Cerebral cortex (tissue), 2 donors: ENCODE data around the genes TBCA and LHFPL2.

- PRO-cap, 2 experiments = no peak in any of the 2 experiments
Observed at GRCh38 chr5:76735412-76736011, 19.6 kb downstream of the F2R start.

GRCh38 chr5:76958495-76959153 is 5.8 kb downstream of the CRHBP start:
- PRO-cap, 2 experiments = no peak in any of the 2 experiments

DNA sequence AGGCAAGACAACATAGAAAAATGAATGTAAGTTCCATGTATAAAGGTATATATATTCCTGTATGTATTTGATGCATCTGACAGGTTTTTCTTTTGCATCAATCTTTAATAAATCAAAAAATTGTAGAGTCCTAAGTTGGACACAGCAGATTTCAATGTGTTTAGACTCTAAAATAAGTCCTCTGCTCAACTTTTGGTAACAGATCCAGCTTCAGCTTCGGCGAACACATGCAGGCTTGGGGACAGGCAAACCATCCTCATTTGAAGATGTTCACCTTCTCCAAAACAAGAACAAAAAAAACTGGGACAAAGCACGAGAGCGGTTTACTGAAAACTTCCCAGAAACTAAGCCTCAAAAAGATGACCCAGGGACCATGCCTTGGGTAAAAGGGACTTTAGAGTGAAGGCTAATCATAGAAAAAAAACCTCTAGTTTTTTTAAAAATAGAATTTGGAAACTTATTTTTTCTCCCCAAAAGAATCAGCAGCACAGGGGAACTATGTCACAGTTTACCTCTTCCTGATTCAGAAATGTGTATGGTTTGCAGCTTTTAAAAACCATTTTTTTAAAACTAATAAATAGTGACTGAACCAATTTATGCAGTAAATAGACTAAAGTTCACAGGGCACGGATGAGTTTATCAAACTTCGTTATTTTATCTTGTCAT is 24.1 kb downstream of the ZBED3 start:
- PRO-cap, 2 experiments = no peak in any of the 2 experiments

GRCh38 chr5:77291962-77292754 is 81.7 kb downstream of the PDE8B start:
- PRO-cap, 2 experiments = no peak in any of the 2 experiments

GRCh38 chr5:77490971-77491628 is 1.0 kb downstream of the WDR41 start:
- PRO-cap, 2 experiments = no peak in any of the 2 experiments

DNA sequence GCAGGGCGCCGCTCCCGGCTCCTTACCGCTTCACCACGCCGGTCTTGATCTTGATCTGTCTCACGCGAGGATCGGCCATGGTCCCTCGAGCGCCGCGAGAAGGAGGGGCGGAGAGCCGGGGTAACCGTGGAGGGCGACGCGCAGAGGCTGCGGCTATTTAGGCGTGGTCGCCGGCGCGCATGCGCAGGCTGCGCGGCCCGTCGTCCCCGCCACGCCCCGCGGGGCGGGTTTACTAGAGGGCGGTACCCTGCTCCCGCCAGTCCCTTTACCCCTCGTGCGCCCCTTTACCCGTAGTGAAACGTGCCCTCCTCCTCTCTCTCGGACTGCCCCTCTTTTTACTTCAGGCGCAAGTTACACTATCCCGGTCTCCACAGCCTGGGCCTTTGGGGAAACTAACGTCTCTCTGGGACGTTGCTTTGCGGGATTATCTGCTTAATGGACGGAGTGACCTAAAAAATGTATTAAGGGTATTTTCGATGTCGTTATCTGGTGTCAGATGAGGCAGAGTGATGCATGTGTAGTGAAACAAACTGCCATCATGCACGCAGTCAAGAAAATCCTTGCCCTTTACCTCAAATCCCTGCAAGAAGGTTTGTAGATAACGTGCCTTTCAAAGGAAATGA is at the start of gene TBCA:
TBCA (minus strand) TSS at position 161 of the 623 bp plus-strand sequence.
- PRO-cap, 2 experiments = peak in 1 of 2 experiments; most common plus-strand start position 214 of the sequence (in 1); most common minus-strand start position 132 of the sequence (in 1)

GRCh38 chr5:78475541-78476513 is 115.4 kb downstream of the SCAMP1 start:
- PRO-cap, 2 experiments = no peak in any of the 2 experiments

GRCh38 chr5:78573874-78574503 is 74.6 kb downstream of the LHFPL2 start:
- PRO-cap, 2 experiments = no peak in any of the 2 experiments

DNA sequence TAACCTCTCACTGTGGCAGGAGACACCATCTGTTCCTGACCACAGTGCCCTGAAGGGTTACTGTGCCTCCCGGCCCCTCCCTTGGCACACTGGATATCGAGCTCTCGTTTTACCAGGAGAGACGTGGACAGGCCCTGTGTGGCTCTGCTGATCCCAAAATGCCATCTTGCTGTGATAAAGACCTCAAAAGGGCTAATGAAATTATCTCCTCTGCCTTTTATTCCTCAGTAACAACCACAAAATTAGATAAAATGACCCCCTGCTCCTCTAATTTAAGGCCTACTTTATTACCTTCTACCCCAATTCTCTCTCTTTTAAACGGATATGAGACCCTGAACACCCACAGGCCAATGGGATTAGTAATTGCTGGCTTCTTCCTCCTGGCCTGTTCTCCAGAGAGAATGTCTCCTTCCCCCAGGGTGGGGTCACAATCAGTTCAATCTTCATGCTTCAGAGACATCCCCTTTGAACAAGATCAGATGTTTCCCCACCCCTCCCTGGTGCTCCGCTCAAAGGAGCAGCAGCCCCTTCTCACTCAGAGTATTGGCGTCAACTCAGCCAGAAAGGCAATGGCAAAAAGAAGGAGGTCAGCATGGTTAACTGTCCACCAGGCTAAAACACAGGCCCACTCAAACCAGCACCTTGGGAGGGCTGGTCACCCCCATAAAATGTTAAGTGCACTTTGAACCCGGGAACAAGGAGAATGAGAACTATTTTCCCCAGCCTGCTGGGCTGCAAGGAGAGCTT is 20.4 kb downstream of the LHFPL2 start:
- PRO-cap, 2 experiments = no peak in any of the 2 experiments

- PRO-cap, 2 experiments = peak in 1 of 2 experiments; most common plus-strand start chr5:78638726 (in 1); most common minus-strand start chr5:78638438 (in 1)
Observed at GRCh38 chr5:78638316-78638990, 10.1 kb downstream of the LHFPL2 start.

- PRO-cap, 2 experiments = no peak in any of the 2 experiments
Observed at GRCh38 chr5:78646985-78647830, 1.4 kb downstream of the LHFPL2 start.

DNA sequence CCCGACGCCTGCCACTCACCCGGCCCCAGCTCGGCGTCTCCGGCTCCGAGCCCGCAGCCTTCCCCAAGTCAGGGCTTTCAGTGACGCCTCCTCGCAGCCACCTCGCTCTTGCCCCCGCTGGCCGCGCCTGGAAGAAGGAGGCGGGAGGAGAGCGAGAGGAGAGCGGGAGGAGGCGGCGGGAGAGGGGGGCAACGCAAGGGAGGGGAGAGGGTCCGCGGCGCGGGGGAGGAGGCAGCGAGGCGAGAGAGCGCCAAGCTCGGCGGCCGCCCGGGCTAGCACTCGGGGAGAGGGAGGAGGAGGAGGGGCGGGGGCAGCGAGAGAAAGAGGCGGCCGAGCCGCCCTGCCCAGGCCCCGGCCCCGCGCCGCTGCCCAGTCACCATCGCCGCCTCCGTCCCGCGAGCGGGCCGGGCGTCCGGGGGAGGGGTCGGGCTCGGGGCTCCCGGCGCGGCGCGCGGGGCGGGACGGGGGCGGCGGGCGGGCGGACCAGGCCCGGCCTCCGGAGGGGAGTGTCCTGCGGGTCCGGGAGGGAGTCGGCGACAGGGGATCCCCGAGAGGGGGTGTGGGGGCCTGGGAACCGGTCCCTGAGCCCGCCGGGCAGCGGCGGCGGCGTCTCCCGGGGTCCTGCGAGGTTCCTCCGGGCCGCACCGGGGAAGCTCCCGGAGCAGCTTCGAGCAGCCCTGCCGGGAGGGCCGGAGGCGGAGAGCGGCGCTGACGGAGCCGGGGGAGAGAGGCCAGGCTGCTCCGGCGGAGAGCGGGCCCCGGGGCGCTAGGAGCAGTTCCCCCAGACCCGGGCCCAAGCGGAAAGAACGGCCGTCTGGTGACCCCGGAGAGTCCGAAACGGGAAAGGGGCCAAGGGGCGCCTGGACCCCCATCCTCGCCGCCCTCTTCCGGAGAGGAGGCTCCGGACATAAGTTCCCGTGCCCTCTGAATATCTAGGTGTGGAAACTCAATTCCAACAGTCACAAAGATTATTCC is at the start of gene LHFPL2:
LHFPL2 (minus strand) TSS at position 293 of the 975 bp plus-strand sequence.
- PRO-cap, 2 experiments = peak in 2 of 2 experiments; most common plus-strand start position 550 of the sequence (in 1); most common minus-strand start position 412 of the sequence (in 1)

DNA sequence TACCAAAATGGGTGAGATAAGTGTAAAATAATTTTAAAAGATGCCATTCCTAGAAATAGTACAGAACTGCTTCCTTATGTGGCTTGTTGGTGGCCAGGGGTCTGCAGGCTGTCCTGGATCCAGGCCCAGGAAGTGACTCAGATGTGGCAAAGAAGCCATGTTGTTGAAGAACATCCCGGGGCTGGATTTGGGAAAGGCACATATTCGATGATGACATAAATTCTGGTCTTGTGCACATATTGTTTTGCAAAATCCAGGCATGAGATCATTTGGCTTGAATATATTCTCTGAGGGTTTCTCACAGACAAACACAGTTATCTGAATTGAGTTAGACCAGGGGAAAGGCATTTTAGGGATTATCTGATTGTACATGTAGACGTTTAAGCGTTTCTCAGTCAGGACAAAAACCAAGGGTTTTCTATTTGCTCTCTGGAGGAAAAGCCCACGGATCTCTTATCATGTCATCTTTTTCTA is 29.2 kb upstream of the LHFPL2 start:
- PRO-cap, 2 experiments = no peak in any of the 2 experiments

DNA sequence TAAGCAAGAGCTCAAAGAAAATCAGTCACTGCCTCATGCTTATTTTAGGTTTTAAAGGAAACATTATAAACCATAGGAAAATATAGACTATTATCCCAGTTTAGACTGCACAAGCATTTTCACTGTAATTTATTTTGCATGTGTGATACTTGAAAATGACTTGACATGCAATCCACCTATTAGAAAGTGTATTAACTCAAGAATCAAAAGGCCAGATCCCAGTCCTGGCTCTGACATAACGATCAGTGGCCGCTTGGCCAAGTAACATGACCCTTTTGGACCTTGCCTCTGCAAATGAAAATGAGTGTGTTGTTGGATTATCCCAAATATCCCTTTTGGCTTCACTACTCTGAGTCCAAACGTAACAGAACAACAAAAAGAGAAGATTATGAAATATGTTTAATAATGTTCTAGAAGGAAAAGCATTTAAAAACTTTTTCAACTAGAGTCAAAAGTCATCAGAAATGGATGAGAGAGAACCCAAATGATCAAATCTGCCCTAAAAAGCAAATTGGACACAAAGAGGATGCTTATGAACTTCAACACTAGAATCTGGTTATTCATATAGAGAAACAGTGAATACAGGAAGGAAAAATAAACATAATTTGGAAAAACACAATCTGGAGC is 18.9 kb downstream of the DMGDH start:
- PRO-cap, 2 experiments = no peak in any of the 2 experiments

DNA sequence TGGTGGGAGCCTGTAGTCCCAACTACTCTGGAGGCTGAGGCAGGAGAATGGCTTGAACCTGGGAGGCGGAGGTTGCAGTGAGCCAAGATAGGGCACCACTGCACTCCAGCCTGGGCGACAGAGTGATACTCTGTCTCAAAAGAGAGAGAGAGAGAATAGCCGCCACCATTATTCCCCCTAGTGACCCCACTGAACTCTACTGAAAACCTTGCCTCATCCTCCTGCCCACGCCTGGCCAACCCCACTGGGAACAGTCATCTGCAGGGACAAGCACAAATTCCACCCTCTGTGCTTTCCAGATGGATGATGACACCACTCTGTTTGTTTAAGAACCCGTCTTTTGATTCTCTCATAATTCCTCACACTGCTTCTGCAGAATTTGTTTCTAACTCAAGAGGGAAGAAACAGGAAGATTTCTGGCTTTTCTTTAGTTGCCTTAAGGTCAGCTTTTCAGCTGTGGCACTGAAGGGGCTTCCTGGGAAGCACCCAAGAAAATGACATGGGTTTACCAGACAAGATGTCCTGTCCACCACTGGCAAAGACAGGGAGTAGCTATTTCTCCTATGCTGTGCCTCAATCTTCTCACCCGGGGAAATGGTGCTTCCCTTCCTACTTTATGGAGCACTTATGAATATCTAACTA is 12.3 kb downstream of the BHMT2 start:
- PRO-cap, 2 experiments = no peak in any of the 2 experiments

- PRO-cap, 2 experiments = no peak in any of the 2 experiments
Observed at GRCh38 chr5:79236975-79237899, 1.3 kb downstream of the JMY start.

DNA sequence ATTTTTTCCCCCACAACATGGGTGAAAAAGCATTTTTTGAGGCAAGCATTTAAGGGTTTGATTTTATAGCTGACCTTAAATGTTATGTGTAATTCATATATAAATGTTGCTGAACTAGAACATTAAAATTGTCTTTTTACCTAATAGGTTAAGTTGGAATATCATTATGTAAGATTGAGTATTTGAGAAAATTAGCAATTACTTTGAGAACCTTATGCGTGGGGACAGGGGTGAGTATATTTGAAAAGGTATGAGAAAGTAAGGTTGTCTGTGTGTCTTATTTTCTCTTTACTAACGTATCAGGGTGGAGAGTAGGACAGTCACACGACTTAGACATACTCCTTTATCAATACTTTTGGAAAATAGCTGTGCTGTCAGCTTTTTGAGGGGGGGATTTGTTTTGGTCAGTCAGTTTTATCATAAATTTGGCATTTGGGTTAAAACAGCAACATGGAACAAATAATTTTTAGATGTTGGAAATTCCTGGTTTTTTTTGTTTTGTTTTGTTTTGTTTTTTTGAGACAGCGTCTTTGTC is 43.5 kb downstream of the JMY start:
- PRO-cap, 2 experiments = no peak in any of the 2 experiments

- PRO-cap, 2 experiments = no peak in any of the 2 experiments
Observed at GRCh38 chr5:79300518-79301084, 64.7 kb downstream of the JMY start.

DNA sequence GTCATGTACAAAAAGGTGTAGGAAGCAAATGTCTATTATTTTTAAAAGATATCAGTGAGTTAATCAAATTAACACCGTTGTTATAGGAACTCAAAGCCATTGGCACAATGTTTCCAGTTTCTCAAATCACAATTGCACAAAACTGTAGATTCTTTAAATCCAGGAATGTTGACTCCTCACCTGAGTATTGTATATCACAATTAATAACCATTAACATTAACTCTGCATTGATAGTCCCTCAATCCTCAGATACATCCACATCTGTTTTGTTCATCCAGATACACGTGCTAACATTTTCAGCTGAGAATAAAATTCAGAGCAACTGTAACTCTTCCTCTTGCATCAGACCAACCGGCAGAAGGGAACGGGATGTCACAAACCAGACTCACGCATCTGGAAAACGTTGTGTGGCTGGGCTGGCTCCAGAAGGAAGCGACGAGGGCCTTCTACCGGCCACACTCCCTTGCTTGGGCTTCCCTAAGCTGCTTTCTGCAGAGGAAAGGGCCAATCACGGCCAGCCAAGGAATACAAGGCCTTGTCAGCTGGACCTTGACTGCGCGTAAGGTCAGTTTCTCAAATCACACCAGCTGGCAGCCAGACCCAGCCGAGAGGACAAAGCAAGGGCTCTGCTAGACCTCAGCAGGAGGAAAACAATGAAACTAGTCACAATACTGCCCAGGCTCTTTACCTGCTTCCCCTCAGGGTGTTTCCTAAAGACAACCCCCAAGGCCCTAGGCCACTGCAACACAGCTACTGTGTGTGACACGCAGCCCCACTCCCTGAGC is 105.9 kb downstream of the THBS4 start:
- PRO-cap, 2 experiments = peak in 1 of 2 experiments; most common plus-strand start position 425 of the sequence (in 1)

GRCh38 chr5:80189641-80190362 is 66.0 kb downstream of the SERINC5 start:
- PRO-cap, 2 experiments = no peak in any of the 2 experiments